ENCODE data around the gene TAOK3.

DNA sequence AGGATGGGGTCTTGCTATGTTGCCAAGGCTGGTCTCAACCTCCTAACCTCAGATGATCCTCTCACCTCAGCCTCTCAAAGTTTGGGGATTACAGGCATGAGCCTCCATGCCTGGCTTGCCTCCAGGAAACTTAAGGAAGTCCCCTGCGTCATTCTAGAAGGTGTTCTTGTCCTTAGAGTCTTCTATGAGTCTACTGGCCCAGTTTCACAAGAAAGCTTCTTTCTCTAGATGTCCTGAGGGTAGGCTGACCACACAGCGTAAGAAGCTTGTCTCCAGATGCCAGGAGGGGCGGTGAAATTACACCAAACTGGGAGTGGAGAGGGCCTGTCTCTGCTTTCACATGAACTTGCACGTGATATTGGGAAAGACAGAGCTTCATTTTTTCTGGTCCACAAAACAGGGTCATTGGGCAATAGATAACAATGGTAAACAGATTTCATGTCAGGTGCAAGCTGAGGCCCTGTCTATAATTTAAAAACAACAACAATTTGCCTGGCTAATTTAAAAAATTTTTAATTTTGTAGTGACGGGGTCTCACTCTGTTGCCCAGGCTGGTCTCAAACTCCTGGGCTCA lies 85.6 kb upstream of the TBX3 start:
- PRO-cap = no peak
- RAMPAGE, long total RNA, 2 experiments = no peak in any of the 2 experiments

- PRO-cap = no peak
- RAMPAGE, long total RNA, 2 experiments = no peak in any of the 2 experiments
Measured at GRCh38 chr12:115004504-115004919, 320.5 kb upstream of the TBX3 start.

- PRO-cap = no peak
- RAMPAGE, long total RNA, 2 experiments = no peak in any of the 2 experiments
Measured at GRCh38 chr12:115758749-115759448, 518.6 kb downstream of the MED13L start.

- PRO-cap = no peak
- RAMPAGE, long total RNA, 2 experiments = no peak in any of the 2 experiments
Measured at GRCh38 chr12:116143632-116144297, 133.7 kb downstream of the MED13L start.

DNA sequence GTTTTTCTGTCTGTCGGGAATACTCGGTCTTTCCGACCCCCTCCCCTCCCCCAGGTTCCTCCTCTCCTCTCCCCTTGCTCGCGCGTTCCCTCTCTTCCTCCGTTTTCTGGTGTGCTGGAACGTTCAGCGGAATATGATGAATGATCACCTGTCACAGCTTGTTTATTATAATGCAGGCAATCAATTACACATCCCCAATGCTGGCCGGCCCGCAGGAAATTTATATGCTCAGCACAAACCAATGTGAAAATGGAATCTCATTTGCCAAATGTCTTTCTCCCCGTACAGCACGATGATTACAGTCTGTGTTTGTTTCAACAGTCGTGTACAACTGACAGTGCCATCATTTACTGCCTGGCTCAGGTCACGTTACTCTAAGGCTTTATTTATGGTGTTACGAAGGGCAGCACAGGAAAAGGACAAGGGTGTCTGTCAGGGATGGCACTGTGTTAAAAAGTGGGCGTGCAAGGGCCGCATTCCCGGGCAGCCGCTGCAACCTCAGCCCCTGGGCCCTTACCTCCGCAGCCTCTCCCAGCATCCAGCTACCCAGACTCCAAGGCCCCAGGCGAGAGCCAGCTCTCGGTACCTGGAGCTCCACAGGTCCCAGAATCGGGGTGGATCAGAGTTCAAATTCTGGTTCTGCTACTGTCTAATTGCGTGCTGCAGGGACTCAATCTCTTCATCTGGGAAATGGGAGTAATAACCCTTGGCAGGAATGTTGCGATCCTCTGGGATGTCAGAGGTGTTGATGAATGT lies 24.6 kb upstream of the MAP1LC3B2 start:
- PRO-cap = unidirectional peak, minus-strand start at position 108 of the sequence
- RAMPAGE, long total RNA, 2 experiments = start-site peak on the plus strand in 1 of 2 experiments, centred at position 251 of the sequence, 6 reads per replicate

- PRO-cap = bidirectional peak, plus-strand start at chr12:116599569, minus-strand start at chr12:116599401; unidirectional peak, minus-strand start at chr12:116599621
- RAMPAGE, long total RNA, 2 experiments = no peak in any of the 2 experiments
Measured at GRCh38 chr12:116598937-116599950, 40.1 kb downstream of the MAP1LC3B2 start.

DNA sequence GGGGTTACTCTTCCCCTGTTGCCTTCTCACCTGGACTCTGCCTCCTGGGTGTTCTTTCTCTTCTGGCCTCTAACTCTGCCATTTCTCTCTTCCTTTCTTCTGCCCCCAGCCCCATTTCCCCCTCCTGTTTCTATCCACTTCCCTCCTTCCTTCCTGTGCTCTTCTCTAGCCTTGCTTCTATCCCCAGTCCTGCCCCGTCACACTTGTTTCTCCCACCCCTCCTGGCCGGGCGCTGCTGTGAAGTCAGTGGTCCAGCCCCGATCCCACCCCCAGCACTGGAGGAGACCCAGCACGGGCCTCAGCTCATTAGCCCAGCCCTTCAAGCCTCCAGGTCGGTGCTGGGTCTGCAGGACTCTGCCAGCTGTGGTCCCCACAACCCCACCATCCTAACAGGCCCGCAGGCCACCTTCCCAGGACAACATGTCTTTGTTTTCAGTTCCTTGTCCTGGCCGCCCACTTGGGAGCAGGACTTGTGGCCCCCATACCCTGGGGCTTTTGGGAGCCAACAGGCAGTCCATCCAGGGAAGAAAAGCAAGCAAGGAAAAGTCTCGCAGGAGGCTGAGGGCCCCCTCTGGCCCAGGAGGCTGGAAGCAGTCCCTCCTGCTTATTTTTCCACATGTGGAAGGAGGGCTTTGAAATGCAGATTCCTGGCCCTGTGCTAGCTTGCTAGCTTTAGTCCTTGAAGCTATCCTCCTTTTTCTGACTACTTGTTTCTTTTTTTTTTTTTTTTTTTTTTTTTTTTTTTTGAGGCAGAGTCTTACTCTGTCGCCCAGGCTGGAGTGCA lies 60.0 kb downstream of the HRK start:
- PRO-cap = no peak
- RAMPAGE, long total RNA, 2 experiments = no peak in any of the 2 experiments

GRCh38 chr12:116850164-116850704 lies 31.0 kb downstream of the HRK start:
- PRO-cap = no peak
- RAMPAGE, long total RNA, 2 experiments = no peak in any of the 2 experiments

GRCh38 chr12:116885320-116885845 lies 4.1 kb upstream of the HRK start:
- PRO-cap = no peak
- RAMPAGE, long total RNA, 2 experiments = no peak in any of the 2 experiments

DNA sequence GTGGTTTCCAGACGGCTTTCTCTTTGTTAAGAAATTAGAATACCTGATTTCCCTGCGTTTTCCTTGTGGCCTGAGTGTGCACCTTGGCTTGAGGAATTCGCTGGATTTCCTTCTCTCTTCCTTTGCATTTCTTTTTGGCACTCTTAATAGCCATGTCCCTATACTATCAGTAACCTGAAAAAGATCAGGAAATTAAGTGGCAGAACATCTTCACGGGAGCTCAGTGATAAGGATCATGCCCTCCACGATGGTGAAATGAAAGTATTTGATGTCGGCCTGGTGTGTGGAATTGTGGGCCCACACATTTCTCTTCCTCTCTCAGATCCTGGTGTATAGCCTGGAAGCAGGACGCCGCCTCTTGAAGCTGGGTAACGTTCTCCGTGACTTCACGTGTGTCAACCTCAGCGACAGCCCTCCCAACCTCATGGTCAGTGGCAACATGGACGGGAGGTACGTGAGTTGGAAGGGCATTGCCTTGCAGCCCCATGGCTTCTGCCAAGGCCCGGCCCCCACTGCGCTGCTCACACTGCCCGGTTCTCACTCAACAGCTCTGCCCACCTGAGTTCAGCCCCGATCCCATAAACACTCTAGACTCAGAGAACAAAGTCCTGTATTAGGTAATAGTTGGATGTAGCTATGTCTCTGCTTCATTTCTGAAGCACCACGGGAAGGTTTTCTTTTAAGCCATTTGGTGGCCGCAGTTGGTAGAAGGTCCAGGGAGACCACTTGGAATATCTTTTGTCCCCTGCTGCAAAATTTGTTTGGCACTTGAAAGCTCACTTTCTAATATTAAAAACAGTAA lies 89.0 kb downstream of the TESC start:
- PRO-cap = no peak
- RAMPAGE, long total RNA, 2 experiments = no peak in any of the 2 experiments

DNA sequence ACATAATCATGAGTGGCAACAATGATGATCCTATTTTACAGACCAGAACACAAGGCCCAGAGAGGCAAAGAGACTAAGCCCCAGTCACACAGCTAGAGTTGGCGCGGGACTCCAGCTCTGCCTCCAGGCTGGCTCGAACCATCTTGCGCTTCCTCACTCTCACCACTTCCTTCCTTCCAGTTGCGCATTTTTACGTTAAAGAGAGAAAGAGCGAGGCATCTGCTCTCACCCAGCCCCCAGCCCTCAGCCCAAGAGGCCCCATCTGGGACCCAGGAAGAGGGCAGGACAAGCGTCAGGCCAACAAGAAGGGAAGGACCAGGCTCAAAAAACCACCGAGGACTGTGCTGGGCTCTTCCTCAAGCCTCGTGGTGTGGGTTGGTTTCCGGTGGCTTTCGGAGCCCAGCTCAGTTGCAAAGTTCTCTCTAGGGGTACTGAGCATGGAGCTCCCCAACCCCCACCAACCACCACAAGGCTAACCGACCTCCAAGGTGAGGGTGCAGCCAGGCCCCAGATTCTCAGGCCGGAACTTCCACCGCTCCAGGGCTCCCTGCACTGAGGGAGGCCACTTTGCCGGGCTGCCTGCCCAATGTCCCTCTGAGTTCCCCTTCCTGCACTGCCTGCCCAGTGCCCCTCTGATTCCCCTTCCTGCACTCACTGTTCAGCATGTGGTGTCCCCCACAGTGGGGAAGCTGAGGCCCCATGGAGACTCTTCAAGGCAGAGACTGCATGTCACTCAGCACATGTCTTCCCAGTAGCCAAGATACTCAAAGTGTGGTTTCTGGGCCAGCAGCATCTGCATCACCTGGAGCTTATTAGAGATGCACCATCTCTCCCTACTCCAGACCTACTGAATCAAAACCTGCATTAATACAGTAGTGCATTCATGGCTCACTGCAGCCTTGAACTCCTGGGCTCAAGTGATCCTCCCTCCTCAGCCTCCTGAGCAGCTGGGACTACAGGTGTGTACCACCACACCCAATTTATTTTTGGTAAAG lies 35.8 kb downstream of the TESC start:
- PRO-cap = no peak
- RAMPAGE, long total RNA, 2 experiments = no peak in any of the 2 experiments

DNA sequence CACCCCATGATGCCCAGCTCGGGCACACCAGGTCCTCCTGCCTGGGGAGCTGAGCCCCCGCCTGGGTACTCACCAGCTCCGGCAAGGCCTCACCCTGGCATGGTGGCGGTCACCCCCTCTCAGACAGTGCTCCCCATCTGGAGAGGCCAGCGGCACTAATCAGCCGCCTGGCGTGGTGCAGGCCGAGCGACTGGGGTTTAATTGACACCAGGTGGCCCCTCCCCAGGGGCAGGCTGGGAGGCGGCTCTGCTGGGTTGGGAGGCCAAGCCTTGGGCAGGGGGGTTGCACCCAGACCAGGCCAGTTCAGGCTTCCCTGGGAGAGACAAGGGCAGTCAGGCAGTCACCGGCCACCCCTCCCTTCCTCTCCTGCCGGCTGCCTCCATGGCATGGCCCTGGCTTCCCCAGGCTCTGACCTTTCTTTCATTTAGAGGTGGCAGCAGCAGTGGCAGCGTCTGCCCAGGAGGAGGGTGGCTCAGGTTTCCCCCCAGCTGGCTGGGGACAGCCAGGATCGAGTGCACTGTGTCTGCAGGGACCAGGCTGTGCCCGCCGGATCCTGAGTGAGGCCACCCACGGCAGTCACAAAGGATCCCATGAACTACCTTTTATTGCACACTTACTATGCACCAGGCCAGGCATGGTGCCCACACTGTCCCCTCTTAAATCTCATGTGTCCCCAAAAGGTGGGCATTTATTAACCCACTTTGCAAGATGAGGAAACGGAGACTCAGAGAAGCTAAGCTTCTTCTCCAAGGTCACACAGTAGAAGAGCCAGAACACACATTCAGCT lies 78.2 kb upstream of the NOS1 start:
- PRO-cap = no peak
- RAMPAGE, long total RNA, 2 experiments = no peak in any of the 2 experiments

DNA sequence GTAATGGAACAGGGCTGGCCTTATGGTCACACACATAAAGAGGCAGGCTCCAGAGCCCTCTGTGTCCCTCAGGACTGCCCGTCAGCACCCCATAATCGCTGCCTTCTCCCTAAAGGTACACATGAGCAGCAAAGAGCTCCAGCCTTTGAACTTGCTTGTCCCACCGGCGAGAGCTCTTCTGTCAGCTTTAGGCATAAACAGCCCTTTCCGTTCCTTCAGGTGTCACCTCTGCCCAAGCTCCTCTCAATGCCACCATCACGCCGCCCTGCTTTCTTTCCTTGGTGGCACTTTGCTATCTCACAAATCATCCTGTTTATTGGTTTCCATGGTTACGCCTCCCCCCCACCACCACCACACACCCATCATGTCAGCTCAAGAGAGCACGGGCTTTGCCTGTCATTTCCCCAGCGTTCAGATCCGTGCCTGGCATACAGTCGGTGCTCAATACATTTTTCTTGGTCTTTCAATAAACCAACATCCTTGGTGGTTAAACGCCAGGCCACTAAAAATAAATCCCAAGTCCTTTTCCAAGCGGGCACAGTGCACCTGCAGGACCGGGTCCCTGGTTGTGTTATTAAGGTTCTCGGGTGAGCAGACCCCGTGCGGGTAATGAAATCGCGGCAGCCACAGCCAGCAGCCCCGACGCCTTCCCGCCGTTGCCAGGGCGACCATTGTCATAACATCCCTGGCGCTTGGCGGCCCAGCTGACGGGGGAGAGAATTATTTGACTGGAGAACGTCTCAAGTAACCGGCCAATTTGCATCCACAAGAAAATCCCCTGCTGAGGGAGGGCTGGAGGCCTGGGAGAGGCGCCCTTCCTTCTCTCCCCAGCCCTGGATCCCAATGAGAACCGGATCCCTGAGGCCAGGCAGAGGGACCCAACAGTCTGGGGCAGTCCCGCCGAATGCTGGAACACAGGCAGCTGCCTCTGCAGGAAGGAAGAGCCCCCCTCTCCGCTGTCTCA lies 93.0 kb downstream of the KSR2 start:
- PRO-cap = no peak
- RAMPAGE, long total RNA, 2 experiments = no peak in any of the 2 experiments

GRCh38 chr12:118024997-118025511 lies 8.6 kb downstream of the RFC5 start:
- PRO-cap = no peak
- RAMPAGE, long total RNA, 2 experiments = no peak in any of the 2 experiments

GRCh38 chr12:118034703-118035883 lies 18.6 kb downstream of the RFC5 start:
- PRO-cap = no peak
- RAMPAGE, long total RNA, 2 experiments = no peak in any of the 2 experiments

DNA sequence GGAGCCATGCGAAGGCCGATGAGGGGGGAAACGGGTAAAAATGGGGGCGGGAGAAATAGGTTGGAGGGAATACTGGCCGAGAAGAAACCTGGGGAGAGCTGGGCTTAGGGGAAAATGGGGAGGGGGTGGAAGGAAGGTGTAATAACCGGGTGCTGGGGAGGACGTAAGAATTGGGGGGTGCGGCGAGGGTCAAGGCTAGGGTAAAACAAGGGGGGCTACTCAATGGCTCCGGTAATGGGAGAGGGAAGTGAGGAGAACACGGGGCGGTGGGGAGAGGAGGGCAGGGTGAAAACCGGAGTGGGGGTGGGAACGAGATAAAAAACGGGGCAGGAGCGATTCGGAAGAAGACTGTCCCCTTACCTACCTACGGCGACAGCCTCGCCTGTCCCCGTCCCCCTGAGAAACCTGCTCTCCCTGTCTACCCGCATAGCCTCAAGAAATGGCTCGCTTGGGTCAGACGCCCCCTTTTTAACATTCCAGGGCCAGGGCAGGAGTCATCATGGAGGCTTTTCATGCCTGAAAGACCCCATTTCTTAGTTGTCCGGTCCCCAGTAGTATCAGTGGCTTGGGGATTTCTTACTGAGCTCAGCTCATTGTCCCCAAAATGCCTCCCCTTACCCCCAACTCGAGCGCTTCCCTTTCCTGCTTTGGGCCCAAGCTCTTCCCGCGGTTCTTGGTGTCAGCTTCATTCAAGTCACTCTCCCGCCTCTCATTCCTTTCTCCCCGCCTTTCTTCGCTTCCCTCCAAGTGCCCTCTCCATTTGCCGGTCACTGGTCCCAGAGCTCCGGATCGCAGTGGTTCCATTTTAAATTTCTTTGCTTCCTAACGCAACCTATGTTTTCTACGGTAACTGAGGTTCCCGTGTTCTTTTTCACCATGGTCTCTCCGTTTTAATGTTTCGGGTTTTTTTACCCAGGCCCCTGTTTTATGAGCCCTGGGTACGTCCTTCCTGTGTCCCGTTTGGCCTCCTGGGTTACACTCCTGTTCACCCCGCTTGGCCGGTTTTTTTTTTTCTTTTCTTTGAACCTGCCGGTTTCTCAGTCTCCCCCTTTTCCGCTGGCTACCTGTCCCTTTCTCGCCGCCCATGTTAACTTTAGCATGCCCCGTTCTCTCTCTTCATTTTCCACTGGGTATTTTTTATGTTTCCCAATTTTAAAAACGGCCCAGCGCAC lies 1.1 kb upstream of the WSB2 start:
- PRO-cap = bidirectional peak, plus-strand start at position 529 of the sequence, minus-strand start at position 377 of the sequence; bidirectional peak, plus-strand start at position 770 of the sequence, minus-strand start at position 649 of the sequence; unidirectional peak, minus-strand start at position 892 of the sequence; unidirectional peak, minus-strand start at position 962 of the sequence
- RAMPAGE, long total RNA, 2 experiments = no peak in any of the 2 experiments

DNA sequence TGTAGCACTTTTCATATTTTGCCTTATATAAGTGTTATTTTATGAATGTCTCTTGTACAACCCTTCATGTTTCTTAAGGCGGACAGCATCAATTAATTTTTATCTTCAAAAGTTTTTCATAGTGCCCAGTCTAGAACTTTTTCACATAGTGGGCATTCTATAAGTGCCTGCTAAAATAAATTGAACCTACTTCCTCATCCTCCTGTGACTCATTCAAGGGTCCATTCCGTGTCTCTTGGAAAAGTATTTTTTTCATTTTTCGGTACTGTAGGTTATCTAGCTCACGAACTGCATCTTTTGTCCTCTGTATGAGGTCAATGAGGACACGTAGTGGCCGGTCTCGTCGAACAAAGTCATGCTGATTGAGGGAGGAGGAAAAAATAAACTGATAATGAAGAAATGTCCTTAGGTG lies 65.2 kb downstream of the PEBP1 start:
- PRO-cap = no peak
- RAMPAGE, long total RNA, 2 experiments = no peak in any of the 2 experiments

DNA sequence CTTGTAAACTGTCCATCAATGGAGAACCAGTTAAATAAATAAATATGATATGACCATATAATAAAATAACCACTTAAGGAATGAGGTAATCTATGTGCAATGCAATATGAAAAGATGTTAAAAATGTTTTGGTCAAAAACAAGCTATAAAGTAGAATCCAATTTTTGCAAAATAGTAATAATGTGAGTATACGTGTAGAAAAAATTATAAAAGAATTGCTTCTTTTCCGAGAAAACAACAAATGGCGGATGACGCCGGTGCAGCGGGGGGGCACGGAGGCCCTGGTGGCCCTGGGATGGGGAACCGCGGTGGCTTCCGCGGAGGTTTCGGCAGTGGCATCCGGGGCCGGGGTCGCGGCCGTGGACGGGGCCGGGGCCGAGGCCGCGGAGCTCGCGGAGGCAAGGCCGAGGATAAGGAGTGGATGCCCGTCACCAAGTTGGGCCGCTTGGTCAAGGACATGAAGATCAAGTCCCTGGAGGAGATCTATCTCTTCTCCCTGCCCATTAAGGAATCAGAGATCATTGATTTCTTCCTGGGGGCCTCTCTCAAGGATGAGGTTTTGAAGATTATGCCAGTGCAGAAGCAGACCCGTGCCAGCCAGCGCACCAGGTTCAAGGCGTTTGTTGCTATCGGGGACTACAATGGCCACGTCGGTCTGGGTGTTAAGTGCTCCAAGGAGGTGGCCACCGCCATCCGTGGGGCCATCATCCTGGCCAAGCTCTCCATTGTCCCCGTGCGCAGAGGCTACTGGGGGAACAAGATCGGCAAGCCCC lies 110.1 kb downstream of the PEBP1 start:
- PRO-cap = no peak
- RAMPAGE, long total RNA, 2 experiments = start-site peak on the plus strand in 1 of 2 experiments, centred at position 427 of the sequence, 18 reads per replicate

- PRO-cap = no peak
- RAMPAGE, long total RNA, 2 experiments = no peak in any of the 2 experiments
Measured at GRCh38 chr12:118307508-118308050, 65.1 kb downstream of the TAOK3 start.

- PRO-cap = unidirectional peak, minus-strand start at chr12:118372710; bidirectional peak, plus-strand start at chr12:118373192, minus-strand start at chr12:118372907
- RAMPAGE, long total RNA, 2 experiments = start-site peak on the minus strand in 2 of 2 experiments, at chr12:118372883-118372921 at its widest, 82 to 122 reads per replicate
Measured at GRCh38 chr12:118372264-118373014, at the start of gene TAOK3. Gene TAOK3 (minus strand): TSS chr12:118372907.